ENCODE measurements around the genes GNL2 and NDUFS5.

GRCh38 chr1:37483380-37484415 lies 9.3 kb downstream of the ZC3H12A start:
- PRO-cap, result no peak

DNA sequence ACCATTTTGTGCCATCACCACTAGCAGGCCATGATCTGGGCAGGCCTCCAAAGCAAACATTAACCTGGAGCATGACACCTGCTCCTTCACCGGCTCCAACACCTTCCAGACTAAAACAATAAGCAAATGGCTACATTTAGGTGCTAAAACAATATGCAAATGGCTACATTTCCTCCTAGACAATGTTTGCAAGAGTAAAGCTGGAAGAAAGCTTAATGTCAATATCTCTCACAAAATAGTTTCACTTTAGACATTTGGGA lies 16.7 kb downstream of the MEAF6 start:
- PRO-cap, result no peak

DNA sequence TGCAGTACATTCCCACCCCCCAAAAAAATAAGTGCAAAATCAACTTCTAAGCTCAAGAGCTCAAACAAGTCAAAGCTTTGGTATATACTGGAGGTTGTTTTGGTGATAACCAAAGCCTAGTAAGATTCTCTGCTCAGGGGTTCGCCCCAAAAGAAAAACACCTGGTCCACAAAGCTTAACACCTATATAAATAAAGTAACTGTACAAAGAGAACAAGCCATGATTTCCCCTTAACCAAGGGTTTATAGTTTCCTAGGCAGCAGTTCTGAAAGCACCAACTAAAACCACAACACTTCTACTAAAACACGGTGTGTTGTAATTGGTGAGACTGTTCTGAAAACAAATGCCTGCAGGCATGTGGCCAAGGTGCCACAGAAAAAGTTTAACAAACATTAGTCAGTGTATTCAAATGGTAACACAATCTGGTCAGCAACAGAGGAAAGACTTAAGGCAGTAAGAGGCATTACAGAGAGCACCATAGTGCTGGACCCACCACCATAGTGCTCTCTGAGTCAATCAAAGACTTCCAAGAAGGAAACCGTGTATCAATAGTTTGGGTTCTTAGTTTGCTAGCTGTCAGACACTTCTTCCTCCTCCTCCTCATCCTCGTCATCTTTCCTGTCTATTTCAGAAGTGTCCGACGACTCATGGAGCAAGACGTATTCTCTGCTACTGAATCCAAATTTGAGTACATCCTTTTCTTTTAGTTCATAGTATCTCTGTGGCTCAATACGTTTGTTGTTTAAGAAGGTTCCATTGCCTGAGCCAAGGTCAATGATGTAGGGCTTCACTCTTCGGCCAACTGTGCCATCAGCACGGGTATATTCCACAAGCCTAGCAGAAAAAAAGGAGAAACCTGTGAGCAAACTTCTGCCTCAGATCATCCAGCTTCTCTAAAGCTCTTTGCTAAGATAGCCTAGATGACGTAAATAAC lies 16.6 kb downstream of the SNIP1 start:
- PRO-cap, result no peak

DNA sequence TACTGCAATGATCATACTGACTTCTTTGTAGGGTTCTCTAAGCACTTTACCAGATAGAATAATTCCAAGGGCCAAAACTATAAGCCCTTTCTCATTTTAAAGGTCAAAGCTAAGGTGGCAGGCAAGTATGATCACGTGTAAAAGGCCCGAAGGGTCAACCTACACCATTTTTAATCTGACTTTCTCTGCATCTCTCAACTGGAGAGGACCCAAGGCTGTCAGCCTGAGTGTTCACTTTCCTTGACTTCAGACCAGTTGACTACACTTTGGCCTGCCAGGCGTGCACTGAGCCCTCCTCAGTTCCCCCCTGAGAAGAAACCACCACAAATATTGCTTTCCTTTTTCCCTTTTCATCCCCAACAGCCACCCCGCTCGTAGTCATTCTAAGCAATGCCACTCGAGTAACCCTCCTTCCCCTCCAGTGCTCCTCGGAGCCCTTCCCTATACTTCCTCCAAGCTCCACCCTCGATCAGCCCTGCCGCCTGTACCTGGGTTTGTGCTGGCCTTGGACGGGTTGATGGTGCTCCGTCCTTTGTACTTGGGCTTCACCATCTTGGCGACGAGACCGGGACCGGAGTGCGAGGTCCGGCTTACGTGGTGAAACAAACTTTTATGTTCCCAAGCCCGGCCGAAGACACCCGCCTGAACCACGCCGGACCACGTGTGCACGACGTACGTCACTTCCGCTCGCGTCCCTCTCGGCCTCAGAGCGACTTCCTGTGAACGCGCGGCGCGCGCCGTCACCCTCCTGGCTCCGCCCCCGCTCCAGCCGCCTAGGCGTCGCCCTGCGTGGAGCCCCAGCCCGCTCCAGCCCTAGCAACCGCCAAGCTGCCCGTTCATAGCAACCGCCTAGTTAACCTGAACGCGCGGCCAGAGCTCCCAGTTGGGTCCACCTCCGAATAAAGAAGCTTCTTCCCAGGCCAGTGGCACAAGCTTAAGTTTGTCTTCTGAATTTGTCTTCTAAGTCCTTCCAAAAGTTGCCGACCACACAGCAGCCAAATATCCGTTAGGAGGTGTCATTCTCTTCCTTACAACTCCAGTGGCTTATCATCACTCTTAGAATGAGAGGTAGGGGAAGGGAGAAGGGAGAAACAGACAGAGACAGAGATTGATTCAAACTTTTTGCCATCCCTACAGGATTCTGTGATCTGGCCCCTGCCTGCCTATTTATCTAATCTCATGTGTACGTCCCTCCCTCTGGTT lies at the start of gene GNL2:
Gene GNL2 (minus strand): TSS at position 667 of the 1,203 bp plus-strand sequence.
- PRO-cap, result bidirectional peak, plus-strand start at position 861 of the sequence, minus-strand start at position 665 of the sequence

DNA sequence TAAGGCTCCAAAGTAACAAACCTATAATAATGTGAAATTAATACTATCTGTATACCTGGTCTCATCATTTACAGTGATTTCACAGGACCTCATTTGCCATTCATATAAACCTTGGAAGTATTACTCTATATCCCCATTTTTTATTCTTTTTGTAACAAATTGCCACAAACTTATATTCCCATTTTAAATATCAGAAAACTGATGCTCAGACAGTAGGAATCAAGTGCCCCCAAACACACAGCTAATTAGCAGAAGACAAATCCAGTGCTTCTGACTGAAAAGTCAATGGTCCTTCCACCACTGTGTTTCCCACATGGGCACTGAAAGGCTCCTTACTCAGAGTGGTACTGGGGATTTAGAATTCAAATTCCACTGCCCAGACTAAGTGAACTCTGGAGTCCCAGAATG lies 25.1 kb upstream of the YRDC start:
- PRO-cap, result no peak

GRCh38 chr1:38000818-38001123 lies 4.5 kb downstream of the FHL3 start:
- PRO-cap, result bidirectional peak, plus-strand start at chr1:38000939, minus-strand start at chr1:38000591

DNA sequence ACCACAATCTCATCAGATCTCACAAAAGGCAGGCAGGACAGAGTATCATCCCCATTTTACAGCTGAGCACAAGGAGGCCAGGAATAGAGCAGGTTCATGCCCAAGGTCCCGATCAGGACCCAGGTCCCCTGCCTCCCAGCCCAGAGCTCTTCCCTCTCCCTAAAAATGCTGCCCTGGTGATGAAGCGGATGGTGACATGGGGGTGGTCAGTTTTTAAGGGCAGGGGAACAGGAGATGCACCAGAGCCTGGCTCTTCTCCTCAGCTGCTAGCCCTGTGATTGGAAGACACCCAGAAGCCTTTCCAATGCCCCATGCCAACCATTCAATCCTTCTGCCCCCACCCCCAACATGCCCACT lies 1.7 kb downstream of the FHL3 start:
- PRO-cap, result no peak

DNA sequence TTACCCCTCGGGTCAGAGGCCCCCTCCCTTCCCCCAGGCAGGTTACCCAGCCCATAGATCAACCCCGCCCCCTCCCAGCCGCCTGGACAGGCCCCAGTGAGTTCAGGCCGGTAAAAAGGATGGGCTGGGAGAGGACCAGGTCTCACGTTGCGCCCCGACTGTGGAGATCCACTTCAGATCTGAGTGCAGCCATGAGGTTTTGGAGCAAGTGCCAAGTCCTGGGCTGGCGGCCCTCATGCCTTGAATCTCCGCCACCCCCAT lies 300.8 kb downstream of the RRAGC start:
- PRO-cap, result no peak

- PRO-cap, result no peak
Observed at GRCh38 chr1:38559148-38560078, 300.2 kb downstream of the RRAGC start.

GRCh38 chr1:39025978-39026608 lies at the start of gene NDUFS5:
NDUFS5 (plus strand) TSS chr1:39026350.
- PRO-cap, result bidirectional peak, plus-strand start at chr1:39026350, minus-strand start at chr1:39026244

DNA sequence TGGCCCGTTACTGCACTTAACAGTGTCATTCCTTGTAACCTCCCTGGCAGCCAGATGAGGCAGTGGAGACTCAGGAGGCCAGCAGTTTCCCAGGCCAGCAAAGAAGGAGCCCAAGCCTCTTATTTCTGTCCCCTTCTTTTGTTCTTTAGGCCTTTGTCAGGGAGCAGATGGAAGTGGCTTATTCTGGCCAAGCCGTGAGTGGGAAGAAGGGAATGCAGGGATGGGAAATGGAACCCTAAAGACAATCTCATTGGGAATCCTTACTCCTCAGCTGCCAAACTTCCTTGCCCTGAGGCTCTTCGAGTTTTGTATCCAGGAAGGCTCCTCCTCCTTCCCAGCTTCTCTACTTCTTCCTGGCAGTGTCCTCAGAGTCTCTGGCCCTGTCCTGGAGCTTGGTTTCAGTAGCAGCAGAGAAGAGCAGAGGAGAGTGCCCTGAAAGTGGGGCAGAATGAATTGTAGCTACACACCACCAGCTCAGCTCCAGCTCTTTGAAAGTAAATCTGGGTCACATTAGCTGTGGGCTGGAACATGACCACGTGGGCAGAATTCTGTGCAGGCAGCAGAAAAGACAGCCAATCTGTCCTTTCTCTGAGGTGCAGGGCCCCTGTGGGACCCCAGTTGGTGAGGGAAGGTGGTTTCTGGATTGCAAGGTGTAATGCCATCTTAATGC lies 63.9 kb downstream of the NDUFS5 start:
- PRO-cap, result unidirectional peak, minus-strand start at position 490 of the sequence

DNA sequence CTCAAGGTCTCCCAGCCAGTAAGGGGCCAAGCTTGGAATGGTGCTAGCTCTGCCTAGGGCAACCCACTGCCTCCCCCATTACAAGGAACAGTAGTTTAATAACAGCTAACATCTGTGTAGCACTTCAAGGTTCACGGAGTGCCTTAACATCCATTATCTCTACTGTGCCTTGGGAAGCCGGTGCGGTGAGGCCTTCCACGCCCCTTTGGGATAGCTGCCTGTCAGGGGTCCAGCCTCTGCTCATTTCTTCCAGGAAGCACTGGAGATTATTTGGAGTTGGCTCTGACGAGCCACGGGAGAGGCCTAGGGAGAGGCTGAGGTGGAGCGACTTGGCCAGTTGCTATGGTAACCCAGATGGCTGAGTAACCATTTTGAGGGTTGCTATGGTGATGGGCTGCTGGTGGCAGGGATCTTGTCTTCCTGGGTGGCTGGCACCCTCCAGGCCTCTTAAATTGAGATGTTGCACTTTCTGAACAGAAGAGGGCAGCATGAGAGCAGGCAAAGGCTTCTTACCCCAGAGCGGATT lies 72.3 kb downstream of the NDUFS5 start:
- PRO-cap, result no peak

GRCh38 chr1:39213938-39215009 lies 9.8 kb downstream of the MACF1 start:
- PRO-cap, result bidirectional peak, plus-strand start at chr1:39214357, minus-strand start at chr1:39214239

GRCh38 chr1:39346866-39347326 lies 142.4 kb downstream of the MACF1 start:
- PRO-cap, result no peak

- PRO-cap, result no peak
Observed at GRCh38 chr1:39378982-39379599, 112.3 kb upstream of the BMP8A start.

DNA sequence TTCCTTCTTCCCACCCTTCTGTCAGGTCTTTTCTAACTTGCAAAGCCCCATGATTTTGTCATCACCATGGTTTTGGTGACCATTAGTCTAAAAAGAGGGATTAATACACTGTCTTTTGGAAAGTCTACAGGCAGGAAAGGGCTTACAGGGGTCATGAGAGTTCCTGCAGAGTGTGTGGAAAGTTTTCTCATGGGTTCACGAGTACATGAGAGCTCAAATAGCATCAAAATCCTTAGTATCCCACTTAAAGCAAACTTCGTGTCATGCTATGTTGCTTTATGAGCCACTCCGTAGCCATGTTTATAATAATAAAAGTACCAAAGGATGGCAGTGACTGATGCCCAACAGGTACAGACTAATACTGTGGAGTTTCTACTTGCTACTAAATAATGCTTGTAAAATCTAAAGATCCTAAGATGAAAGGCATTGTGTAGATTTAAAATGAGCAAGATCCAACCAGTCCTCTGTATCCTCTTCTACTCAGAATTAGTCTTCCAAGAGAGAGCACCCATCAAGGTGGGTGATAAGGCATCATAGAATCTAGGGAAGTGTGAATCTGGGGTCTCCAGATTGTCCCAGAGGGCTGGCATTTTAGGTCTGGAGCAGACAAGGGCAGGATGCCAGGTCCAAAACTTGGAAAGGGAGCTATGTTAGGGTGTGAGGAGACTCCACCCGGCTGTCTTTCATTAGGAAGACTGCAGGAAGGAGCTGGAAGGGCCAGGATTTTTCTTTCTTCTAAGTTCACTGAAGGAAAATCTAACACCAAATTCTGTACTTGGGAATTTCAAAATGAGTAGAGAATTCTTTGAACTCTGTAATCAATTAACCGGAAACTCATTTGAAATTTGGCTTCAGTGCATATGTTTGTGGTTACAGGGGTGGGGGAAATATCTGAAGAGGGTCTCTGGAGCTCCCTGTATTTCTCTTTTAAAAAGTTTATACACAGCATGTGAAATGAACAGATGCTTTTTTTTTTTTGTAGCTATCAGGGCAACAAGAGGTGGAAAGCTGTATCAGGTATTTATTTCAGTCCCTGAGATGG lies 86.2 kb upstream of the BMP8A start:
- PRO-cap, result no peak

DNA sequence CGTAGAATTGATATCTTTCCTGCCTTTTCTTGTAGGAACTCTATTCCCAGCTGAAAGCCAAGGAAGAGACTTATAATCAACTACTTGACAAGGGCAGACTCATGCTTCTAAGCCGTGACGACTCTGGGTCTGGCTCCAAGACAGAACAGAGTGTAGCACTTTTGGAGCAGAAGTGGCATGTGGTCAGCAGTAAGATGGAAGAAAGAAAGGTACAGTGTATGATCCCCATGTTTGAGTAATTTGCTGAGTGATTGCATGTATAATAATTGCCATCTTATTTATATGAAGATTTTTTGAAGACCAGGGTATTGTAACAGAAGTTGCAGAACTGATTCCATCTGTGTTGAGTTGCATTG lies 46.8 kb upstream of the BMP8A start:
- PRO-cap, result no peak

- PRO-cap, result no peak
Observed at GRCh38 chr1:39450928-39451496, 40.4 kb upstream of the BMP8A start.

- PRO-cap, result no peak
Observed at GRCh38 chr1:39458111-39458676, 33.2 kb upstream of the BMP8A start.

GRCh38 chr1:39558442-39559031 lies 18.1 kb downstream of the PABPC4 start:
- PRO-cap, result no peak

All from fallopian tube (tissue), 1 donor.